Ureter (tissue), 1 donor: ENCODE measurements around a stretch of chr16.

GRCh38 chr16:84893712-84894345 is 74.0 kb downstream of the CRISPLD2 start:
- PRO-cap: no peak

- PRO-cap: no peak
These were observed 80.7 kb downstream of the CRISPLD2 start for GRCh38 chr16:84900365-84900983.

GRCh38 chr16:84986878-84987688 is 24.3 kb downstream of the ZDHHC7 start:
- PRO-cap: no peak

DNA sequence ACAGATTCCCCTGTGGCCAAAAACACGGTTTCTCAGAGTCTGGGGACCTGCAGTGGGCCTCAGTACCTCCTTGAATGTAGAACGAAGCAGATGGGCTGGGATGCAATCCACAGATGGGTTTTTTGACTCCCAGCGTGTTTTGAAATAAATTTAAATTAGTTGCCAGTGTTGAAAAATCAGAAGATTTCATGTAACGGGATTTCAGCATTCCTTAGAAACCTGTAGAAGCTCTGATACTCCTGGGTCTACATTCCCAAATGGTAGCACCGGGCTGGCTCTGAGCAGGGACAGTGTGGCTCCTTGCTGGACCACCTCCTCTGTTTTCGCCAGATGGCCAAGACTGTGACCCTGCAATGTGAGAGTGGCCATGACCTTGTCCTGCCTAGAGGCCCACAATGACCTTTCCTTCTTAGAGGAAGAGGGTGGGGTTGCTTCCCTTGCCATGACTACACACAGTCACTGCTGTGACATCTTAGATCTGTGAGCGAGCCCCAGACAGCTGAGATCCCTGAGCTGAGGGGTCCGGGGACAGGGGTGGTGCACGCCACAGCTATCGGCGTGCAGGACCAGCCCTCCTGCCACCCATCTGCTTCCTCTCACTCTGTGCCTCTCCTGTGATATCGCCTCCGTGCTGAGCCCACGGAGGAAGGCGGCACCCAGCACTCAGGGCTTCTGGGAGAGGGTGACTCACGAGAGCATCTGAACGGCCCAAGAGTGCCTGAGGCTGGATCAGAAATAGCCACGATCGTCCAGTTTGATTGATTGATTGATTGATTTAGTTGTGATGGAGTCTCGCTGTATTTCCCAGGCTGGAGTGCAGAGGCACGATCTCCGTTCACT is 35.1 kb downstream of the KIAA0513 start:
- PRO-cap: no peak

DNA sequence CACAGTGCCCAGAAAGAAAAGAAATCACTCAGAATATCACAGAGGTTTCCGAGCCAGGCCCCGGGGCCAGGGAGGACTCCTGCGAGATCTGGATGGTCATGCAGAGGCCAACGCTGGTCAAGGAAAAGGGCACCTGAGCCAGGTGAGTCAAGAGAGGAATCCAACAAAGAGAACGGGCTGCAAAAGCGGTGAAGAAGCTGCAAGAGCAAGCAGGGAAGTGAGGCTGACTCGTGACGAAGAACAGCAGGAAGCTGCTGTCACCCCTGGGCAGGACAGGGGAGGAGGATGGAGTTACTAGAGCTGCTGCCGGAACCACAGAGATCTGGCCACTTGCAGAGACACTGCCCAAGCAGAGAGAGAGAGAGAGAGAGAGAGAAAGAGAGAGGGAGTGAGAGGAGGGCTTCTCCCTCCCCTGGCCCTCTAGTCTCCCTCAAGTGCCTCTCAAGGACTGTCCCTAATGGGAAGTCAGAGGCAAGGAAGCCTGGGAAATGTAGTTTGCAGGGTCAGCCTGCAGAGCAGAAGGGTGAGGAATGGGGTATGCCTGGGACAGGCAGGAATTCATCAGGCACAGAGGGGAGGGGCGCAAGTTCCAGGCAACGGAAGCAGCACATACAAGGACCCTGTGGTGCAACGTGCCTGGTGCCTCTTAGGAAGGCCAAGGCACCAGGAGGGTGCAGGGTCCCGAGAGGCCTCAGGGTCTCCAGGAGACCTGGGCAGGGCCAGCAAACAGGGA is 45.6 kb upstream of the CIBAR2 start:
- PRO-cap: no peak

GRCh38 chr16:85173408-85174098 is 61.3 kb upstream of the CIBAR2 start:
- PRO-cap: no peak

DNA sequence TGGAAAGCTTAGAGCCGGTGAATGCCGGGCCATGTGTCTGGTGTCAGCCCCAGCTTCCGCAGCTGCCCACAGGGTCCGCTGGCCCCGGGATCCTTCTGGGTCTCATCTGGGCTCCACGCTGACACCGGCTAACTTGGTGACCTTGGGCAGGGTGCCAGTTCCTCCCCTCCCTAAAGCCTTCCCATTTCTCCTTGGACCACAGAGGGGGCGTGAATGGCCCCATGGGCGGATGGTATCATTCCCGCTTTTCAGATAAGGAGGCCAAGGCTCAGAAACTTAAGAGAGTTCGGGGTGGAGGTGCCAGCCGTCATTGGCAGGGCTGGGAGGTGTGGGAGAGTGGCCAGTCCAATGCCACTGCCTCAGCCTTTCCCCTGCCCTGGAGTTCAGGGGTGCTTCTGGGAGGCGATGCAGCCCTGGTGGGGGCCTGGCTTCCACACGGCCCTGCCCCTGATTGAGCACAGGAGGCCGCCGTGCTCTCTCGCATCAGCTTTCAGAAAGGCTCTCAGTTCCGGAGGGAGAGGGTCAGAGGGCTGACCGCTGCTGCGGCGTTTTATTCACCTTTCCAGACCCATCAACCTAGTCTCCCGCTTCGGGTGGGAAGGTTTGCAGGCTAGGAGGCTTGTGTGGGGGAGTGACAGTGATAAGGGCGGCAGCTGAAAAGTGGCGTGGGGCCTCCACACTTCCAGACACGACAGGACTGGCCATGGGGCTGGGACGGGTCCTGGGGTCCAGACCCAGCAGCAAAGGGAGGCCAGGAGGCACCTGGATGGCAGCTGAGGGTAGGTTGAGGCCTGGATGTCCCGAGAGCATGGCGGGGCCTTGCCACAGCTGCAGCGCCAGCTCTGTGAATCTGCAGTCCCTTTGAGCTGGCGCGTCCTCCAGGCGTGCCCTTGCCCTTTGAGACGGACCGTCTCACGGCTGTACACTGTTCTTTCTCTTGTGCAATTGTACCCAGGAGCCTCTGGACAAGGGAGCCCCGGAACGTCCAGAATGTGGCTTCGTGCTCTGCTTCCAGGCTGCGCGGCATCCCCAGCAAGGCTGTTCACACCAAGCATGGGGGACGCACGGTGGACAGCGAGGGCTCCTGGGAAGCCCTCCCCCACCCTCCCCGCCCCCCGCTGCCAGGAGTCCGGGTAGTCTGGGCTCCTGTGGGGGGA is 69.2 kb upstream of the CIBAR2 start:
- PRO-cap: no peak

DNA sequence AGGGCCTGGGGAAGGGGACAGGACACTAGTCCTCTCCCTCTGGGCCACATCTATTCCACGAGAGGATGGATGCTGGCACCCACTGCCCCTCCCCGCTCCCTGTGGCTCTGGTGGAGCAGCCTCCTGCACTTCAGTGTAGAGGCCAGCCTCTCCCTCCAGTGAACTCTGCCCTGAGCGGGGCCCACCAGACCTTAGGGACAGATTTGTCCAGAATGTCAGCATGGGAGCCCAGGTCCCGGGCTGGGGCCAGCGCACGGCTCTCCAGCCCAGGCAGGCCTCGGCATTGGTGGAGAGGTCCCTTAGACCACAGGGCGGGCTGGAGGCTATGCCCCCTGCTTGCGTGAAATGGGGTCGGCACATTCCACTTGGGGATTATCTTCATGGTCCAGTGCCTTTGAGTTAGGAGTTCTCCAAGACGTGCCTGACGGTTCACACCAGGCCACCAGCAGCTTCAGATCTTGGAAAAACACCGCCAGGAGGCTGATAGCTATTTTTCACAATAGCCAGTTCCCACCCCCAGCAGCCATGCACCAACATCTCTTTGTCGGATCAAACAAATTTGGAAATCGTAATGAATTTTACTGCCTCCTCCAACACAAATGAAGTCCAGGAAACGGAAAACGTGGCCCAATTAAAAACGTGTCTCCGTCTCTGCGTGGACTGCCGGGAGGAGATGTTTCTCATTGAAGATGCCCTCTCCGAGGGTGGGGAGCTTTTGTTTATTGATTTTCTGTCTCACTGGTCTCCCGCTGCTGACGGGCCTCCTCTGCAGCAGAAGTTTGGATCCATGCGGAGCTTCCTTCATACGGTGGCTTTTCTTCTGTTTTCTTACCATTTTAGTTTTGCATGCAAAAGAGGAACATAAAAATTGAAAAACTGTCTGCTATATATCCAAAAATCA is 110.0 kb upstream of the CIBAR2 start:
- PRO-cap: no peak

- PRO-cap: no peak
These were observed 123.6 kb upstream of the CIBAR2 start for GRCh38 chr16:85235709-85236349.

DNA sequence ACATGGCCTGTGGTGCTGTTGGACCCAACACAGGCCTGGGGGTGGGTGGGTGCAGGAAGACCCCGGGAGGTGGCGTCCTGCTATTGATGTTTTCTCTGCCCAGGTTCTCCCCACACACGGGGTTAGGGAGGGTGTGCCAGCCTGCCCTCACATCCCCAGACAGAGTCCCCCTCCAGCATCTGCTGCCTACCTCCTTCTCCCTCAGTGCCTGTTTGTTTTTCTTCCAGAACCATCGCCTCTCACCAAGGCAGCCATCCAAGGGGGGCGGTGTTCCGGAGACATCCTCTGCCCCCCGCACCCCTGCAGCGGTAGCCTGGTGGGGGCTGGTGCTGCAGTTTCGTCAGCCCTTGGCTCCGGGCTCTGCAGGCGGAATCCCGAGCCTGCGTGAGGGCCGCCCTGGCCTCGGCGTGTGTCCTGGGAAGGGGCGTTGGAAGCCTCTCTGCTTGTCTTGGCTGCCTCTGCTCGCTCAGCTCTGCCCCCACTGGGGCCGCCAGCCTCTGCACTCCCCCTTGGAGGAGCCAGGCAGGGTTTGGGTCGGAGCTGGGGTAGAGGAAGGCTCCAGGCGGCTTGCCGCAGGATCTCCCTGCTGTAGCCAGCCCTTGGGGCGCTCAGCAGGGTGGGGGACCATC is 125.9 kb upstream of the CIBAR2 start:
- PRO-cap: no peak

- PRO-cap: no peak
These were observed 179.2 kb upstream of the CIBAR2 start for GRCh38 chr16:85291162-85292164.

GRCh38 chr16:85305923-85306744 is 193.9 kb upstream of the CIBAR2 start:
- PRO-cap: no peak

GRCh38 chr16:85309810-85310983 is 197.9 kb upstream of the CIBAR2 start:
- PRO-cap: no peak

DNA sequence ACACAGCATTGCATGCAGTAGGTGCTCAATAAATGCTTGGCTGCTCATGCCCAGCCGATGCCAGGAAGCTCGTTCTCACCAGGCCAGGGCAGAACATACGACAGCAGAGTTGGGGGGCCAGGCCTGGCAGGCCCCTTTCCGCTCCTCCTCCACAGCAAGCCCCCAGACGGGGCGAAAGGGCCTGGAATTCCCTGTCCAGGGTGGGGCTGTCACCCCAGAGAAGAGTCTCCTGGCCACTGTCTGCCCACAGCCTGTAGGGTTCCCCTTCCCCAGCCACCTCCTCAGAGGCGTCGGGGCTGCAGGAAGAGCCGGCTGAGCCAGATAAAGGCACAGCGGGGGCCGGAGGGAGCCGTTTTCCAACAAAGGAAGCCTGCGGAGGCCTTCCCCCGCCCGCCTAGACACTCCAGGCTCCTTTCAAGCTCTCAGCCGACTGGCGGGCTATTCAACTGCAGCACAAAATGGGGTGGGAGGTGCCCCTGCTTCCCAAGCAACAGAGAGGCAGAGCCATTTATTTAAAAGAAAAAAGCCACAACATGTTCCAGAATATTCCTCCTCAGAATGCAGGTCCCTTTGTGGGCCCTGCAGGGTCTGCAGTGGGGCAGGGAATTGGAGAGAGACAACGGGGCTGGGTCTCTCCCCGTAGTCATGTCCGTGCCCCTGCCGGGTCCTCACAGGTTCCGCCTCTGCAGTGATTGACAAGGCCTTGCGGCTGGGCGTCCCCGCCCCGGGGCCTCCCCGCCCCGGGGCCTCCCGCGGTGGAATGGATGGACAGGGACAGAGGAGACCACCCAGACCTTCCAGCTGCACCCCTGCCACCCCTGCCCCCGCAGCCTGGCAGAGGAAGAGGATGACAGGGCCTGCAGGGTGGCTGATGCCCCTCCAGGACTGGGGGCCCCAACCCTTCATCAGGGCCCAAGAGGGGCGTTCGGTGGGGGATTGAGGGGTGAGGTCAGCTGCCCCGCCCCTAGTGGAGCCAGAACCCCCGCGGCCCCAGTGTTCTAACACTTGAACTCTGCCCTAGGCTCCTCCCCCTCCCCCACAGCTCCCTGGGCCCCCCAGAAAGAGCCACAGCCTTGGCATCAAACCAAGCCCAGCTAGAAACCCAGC is 216.2 kb upstream of the CIBAR2 start:
- PRO-cap: no peak

DNA sequence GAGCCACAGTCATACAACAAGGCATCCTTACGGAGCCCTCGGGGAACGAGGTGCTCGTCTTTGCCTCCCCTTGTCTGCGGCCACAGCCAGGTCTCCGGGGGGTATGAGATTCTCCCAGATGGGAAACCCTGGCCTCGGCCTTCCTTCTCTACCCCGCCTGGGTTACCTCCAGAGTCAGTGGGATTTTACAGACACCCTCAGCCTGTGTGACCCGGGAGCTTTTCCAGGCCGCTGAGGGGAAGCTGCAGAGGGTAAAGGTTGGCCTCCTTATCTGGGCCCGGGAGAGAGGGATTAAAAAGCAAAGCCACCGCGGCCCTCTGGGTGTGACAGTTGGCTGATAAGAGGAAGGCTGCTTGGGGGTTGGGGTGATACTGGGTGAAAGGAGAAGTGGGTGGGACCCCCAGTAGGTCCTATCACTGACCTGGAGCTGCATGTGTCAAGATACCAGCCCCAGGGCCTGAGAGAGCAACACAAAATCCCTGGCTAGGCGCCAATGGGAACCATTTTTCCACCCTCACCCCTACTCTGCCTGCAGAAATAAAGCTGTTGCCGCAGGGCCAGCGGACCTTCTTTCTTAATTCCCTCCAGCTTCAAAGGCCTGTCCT is 77.8 kb upstream of the GSE1 start:
- PRO-cap: no peak

- PRO-cap: no peak
These were observed 58.5 kb upstream of the GSE1 start for GRCh38 chr16:85554506-85555196.

DNA sequence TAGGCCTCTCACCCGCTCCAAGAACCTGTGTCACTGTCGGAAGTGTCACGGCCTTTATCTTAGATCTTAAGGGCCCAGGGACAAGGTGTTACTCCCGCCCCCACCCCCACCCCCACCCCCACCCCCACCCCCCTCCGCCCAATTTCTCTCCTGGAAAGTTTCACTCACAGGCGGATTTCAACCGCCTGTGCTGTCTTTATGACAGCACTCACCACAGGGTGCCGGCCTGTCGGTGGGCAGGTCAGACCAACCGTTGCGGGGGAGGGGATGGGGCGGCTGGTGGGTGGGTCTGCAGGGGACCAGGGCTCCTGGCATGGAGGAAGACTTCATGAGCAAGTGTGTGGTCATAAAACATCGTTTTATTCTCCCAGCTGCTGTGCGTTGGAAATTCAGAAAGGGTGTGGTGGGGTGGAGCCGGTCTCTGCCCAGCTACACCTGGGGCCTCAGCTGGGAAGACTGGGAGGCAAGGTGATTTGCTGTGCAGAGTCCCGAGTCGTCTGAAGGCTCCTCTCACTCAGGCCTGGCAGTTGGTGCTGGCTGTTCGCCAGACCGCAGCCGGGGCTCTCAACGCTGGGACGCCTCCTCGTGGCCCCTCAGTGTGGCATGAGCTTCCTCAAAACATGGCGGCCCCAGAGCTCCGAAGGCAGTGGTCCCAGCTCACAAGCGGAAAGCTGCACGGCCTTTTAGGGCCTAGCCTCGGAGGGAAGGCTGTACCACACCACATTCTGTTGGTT is 46.0 kb upstream of the GSE1 start:
- PRO-cap: no peak

GRCh38 chr16:85610006-85610443 is 3.1 kb upstream of the GSE1 start:
- PRO-cap: no peak

GRCh38 chr16:85614862-85615732 is 2.0 kb downstream of the GSE1 start:
- PRO-cap: no peak

GRCh38 chr16:85617908-85618829 is 5.0 kb downstream of the GSE1 start:
- PRO-cap: no peak